Hair follicle dermal papilla cell (primary cell): ENCODE measurements around a stretch of chr18.

DNA sequence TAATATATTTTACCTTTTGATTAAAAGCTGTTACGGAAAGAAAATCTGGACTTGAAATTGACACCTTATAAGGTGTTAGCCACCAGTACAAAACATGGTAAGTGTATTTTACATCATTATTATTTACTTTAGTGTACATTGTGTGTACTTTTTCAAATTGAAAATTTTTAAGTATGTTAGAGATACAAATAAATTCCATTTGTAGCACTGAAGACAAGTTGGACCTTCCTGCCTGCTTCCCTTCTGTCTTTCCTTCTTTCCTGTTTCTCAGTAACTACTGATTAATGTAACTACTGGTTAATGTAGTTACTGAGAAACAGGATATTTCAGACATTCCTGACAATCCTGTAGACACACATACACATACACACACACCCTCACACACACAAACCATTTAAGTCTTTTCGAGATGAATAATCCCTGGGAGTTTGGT lies 83.7 kb downstream of the PIK3C3 start:
- CAGE, long polyA plus RNA = no peak

DNA sequence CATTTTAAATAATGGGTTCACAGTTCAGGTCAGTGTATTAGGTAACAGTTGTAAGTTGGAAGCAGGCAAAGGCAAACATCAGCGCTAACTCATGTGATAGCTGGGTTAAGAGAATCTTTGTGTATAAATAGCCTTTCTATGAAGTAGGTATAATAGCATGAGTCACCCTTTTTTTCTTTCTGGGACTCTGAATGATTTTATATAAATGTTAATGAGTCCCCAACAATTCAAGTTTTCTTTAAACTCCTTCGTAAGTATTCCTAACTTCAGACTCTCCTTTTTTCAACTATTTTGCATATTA lies 384.3 kb downstream of the PIK3C3 start:
- CAGE, long polyA plus RNA = no peak

DNA sequence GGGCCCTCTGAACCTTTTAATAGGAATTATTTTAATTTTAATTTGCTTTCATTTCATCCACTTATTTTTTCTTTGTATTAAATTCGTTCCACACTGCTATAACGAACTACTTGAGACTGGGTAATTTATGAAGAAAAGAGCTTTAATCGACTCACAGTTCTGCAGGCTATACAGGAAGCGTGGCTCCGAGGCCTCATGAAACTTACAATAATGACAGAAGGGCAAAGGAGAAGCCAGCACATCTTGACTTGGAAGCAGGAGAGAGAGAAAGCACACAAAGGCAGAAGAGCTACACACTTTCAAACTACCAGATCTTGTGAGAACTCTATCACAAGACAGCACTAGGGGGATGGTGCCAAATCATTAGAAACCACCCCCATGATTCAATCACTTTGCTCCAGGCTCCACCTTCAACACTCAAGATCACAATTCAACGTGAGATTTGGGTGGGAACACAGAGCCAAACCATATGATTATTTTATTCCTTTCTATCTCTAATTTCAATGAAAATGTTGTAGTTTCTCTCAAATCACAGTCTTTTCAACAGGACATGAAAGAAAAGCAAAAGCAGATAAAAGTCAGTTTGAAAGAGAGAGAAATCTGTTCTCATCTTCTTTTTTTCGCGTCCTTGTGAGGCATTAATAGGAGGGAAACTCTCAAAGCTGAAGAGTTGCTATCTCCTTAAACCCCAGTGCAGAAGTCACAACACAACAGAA lies 655.9 kb upstream of the SYT4 start:
- CAGE, long polyA plus RNA = no peak

- CAGE, long polyA plus RNA = no peak
Measured at GRCh38 chr18:44682710-44683517, 2.2 kb downstream of the SETBP1 start.

- CAGE, long polyA plus RNA = no peak
Measured at GRCh38 chr18:44723285-44723864, 42.7 kb downstream of the SETBP1 start.

GRCh38 chr18:44745379-44746214 lies 64.9 kb downstream of the SETBP1 start:
- CAGE, long polyA plus RNA = no peak

- CAGE, long polyA plus RNA = no peak
Measured at GRCh38 chr18:44791390-44791936, 110.8 kb downstream of the SETBP1 start.

DNA sequence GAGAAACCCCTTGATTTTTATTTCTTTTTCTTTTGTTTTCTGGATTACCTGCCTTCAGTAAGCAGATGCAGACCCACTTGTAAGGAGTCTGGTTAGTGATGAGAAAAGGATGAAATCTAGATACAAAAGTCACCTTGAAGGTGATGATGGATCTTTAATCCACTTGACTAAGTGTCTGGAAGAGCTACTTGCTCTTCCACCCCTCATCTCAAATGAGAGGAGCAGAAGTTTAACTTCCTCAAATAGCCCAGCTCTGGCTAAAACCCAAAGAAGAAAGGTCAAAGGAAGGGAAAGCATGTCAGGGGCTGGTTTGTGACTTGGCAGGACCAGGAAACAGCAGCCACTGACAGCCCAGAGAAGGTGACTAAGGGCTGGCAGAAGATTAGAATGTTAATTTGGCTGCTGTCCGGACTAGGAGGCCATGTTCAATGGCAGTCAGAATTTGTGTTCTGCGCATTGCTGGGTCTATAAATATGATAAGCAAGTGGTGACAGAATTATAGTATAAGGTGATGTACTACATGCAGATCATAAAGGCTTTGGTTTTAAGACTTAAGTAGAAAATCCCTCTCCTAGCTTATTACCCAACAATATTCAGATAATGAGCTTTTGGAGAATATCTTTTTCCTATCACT lies 386.2 kb downstream of the SETBP1 start:
- CAGE, long polyA plus RNA = no peak

GRCh38 chr18:45248295-45248946 lies 366.9 kb upstream of the SLC14A2 start:
- CAGE, long polyA plus RNA = no peak

DNA sequence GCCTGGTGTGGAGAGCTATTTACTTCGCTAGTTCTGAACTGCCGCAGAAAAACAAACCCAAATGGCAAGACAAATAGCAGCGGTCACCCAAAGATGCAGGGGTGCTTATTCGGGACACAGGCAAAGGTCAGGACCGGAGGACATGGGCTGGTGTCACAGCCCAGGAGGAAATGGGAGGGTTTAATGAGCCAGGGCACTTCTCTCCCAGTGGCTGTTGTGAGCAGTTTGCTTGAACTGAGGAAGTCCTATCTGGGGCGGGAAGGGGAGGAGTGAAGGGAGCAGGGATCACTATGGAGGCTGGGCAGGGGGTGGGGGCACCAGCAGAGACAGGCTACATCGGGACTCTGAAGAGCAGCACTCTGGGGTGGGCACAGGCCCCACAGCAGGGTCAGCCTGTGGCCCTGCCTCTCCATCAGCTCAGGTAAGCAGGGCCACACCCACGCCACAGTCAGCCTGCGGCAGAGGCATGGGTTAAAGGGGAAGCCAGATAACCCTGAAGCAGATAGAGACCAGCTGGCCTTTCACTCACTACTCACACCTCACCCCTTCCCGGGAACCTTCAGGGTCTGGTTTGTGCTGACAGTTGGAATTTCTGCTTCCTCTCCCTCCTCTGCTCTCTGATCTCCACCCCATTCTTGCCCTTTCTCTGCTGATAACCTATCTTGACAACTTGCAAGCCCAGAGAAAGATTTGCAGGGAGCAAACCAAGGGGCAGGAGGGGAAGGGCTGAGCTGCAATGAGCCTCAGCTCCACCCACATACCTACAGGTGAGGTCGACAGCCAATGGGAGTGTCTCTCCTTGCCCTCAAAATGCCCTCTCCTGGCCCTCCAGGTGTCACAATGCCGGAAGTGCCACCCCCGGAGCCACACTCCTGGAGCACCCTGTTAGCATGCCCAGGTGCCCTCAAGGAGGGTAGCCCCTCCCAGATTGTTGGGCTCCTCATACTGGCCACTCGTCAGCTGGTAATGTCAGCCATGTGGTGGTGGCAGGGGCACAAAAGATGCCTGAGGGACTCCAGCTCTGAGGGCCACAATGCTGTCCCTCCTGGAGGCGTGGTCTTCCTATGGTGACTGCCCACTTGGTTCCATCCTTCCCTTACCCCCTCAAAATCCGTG lies 3.6 kb downstream of the SIGLEC15 start:
- CAGE, long polyA plus RNA = no peak

GRCh38 chr18:45954088-45955258 lies 12.7 kb downstream of the EPG5 start:
- CAGE, long polyA plus RNA = no peak

DNA sequence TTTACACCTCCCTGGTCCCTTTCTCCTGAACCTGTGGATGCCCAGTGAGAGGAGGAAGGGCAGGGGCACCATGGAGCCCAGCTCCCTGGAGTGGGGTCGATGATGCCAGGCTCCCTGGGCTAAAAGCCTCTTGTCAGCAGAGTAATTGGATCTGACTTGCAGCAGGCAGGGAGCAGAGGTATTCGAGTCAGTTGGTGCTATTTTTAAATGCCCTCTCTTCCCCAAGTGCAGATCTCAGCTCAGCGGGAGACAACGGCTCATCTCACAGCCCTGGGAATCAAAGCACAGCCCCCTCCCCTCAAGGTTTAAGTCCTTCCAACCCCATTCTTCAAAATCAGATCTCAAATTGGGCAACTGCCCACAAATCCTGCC lies 78.0 kb downstream of the RNF165 start:
- CAGE, long polyA plus RNA = no peak

GRCh38 chr18:46412224-46412814 lies 78.5 kb downstream of the RNF165 start:
- CAGE, long polyA plus RNA = no peak

GRCh38 chr18:46754652-46755432 lies 2.0 kb downstream of the ST8SIA5 start:
- CAGE, long polyA plus RNA = no peak

DNA sequence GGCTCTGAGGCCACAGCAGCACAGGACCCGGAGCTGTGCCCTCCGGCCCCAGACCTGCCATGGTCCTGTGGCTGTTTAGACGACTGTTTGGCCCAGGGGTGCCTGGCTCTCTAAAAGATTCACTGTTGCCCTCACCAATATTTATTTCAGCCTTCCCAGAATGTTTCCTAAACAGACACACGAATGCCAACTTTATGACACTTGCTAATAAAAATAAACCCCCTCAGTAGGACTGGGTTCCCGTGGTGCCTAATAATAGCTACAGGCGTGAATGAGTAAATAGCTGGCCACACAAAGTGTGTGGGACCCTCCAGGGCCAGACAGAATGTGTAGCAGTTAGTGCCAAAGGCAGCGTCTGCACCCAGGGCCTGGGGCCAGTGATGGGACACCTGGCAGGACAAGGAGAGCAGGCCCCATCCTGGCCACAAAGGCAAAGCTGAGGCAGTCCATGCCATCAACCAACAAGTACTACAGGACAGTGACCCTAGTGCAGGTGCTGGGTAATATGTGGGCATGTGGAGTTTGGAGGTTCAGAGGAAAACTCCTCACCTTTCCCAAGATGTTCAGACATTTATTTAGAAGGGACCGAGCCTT lies 11.7 kb upstream of the ST8SIA5 start:
- CAGE, long polyA plus RNA = no peak

GRCh38 chr18:46825318-46826091 lies 68.7 kb upstream of the ST8SIA5 start:
- CAGE, long polyA plus RNA = no peak

DNA sequence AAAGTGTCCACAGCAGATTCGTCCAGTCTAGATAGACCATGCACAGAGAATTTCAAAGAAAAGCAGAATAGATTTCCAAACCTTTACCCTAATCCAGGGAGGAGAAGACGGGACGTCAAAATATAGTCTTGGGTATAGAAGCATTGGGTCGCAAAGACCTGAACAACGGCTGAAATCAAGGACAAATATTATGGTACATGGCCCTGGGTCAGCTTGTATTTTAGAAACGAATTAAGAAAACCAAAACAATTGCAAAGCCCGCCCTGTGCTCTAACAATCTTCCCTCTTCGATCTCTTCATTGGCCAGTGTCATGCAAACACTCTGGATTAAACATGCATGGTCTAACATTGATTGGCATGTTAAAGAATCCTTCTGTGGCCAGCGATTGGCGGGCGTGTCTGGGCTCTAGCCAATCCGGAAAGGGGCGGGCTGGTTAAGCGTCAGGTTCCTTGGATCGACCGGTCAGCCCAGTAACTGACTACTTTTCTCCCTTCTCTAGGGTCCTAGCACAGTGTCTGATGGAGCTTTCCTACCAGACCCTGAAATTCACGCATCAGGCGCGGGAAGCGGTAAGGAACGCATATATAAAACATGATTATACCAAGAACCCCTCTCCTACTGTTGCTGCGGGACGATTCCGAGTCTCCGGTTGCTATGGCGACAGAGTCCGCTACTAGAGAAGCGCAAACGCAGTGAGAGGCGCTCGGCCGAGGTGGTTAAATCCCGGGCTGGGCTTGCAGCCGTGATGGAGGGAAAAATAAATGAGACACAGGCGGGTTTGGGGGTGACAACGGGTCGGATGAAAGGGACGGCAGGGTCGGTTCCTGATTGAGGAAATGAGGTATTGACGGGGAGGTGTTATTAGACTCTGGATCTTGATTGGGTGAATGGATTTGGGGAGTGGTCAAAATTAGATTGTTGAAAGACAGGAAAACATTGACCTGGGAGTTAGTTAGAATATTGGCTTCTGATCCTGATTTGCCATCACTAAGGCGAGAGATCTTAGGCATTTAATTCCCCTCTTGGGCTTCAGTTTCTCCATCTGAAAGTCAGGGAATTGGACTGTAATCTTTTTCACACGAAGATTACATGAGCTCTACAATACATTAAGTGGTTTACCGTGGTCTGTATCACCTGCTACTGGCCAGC lies 29.3 kb downstream of the KATNAL2 start:
- CAGE, long polyA plus RNA = no peak

- CAGE, long polyA plus RNA = no peak
Measured at GRCh38 chr18:47799157-47799826, 131.2 kb downstream of the SMAD2 start.

DNA sequence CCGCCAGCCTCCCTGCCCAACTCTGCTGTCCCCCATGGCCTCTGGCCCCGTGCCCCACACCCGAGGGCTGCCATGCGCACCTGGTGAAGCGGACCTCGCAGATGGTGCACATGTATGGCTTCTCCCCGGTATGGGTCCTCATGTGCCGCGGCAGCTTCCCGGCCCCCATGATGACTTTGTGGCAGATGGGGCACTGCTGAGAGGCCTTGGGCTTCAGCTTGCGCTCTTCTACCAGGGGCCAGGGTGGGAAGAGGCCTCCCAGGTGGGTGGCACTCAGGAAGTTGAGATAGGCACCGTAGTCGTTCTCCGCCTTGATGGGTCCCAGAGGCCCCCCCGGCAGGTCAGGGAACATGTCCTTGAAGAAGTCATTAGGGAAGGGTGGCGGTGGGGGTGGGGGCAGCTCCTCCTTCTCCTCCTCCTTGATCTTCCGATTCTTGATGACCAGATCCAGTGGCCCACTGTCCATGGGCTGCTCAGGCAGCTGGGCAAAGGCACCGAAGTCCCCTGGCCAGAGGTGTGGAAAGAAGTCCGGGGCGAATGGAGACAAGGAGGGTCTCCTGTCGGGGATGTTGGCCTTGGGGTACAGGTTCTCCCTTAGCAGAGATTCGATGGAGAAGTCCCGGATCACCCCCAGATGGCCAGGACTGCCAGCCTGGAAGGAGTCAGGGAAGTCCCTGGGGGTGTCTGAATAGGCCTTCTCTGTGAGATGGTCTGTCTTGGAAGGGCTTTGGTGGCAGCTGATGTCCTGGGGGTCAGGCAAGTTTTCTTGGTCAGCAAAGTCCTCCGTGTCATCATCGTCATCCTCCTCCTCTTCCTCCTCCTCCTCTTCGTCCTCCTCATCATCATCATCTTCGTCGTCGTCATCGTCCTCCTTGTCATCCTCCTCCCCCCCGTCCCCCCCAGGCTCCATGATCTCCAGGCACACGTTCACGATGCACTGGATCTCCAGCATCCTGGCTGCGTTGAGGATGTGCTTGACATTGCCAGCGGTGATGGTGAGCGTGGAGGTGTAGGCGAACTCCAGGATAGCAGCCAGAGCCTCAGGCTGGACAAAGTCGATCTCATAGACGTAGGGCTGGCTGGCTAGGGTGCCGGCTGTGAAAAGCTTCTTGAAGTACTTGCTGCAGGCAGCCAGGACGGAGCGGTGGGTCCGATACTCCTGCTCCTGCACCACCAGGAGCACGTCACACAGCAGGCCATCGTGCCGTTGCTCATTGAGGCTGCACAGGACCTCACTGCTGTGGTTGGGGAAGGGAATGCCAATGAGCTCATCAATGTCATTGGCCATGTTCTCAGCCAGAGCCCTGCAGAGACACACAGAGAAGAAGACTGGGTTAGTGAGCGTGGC lies 109.8 kb upstream of the SMAD2 start:
- CAGE, long polyA plus RNA = no peak

DNA sequence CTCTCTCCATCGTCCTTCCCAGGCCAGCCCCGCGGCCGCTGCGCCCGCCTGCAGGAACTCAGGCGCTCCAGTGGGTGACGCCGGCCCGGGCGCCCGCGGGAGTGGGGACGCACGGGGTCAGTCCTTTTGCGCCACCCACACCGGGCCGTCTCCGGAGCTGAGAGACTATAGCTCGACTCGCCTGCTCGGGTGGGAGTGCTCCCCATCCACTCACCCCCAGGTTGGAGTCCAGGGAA lies 205.6 kb upstream of the SMAD2 start:
- CAGE, long polyA plus RNA = no peak